Hair follicular keratinocyte (primary cell): Measurements from ENCODE around the genes PLA1A and IQCB1.

GRCh38 chr3:119589082-119589608, 8.5 kb upstream of the PLA1A start:
- RAMPAGE, long total RNA = no peak

- RAMPAGE, long total RNA = no peak
These were observed at the start of gene PLA1A for GRCh38 chr3:119597263-119598204. Gene PLA1A, plus strand, starts transcription at chr3:119597885.

GRCh38 chr3:119662900-119663518, 2.6 kb upstream of the POPDC2 start:
- RAMPAGE, long total RNA = no peak

- RAMPAGE, long total RNA = no peak
These were observed 5.6 kb upstream of the POPDC2 start for GRCh38 chr3:119665749-119666607.

DNA sequence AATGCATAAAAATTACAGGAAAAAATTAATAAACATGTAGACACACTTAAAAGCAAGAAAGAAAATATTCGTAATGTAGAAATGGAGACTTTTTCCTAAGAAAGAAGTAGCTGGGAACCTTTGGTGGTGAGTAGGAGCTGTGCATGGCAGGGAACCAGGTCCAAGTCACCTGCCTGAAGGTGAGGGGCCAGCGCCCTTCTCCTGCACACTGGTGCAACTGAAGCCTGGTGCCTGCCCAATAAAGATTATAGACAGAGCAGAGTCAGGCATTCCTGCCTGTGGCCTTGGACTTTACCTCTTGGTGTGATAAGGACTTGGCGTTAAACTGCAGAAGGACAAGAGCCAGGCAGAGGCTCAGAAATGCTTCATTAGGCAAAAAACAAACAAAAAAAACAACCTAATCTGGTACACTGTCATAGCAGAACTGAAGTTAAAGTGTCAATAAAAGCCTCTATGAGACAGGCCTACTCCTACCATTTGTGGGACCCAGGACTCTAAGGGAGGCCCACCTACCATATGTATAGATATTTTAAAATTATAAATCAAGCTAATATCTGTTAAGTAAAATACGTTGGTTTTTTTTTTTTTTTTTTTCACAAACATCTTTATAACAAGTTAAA, 14.3 kb downstream of the CFAP91 start:
- RAMPAGE, long total RNA = no peak

GRCh38 chr3:119892160-119892448, 110.2 kb downstream of the NR1I2 start:
- RAMPAGE, long total RNA = no peak

DNA sequence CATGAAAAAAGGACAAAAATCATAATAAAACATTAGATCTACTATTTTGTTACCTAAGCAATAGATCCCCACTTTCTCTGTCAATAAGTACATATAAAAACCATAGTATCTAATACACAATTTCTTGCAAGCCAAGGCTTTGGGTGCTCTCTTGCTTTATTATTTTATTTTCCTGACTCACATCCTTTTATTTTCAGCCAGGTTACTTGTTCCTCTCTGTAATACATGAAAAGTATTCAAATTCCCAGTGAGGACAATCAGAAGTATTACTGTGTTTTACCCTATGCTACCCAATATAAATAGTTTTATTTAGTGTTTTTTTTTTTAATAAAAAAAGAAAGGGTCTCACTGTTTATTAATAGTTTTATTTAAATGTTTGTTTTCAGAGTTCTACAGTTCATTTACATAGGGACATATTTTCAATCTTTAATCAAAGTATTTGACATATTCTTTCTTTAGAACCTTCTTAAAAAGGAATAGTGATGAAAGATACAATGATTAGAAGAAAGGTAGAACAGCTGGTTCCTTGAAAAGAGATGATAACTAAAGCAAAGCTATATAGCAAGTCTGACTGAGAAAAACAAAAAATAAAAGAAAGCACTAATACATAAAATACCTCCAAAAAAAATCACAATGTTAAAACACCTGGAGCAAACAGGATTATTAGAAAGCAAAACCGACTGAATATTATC, 97.8 kb downstream of the GSK3B start:
- RAMPAGE, long total RNA = no peak

DNA sequence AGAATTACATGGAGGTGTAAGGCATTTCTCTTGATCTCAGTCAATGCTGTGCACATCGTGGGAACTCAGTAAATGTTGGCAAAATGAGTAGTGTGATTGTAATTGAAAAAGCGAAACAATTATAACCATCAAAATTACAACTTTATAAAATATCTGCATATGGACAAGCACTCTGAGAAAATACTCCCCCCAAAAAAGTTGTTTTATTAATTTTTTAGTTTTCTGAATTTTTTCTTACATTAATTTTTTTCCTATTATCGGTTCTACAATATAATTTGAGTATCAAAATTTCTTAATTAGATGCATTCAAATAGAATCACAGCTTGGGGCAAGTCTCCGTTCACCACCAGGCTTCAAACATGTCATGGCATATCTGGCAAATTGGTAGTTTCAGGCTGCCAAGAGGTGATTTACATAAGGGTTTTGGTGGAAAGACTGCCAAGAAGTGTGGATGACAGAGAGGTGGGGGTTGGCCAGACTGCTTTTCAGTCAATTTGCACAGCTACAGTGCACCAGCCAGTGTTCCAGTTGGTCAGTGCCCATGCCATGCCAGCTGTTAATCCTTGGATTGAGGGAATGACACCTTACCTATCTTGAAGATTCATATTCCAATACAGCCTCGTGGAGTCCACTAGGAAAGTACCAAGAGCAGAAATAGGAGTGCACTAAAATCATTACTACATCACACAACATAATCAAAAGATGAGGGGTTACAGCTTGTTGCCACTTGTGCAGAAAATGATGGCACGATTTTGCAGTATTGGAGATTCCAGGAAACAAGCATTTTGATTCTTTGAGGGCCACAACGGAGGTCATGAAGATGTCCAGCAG, 8.4 kb upstream of the GSK3B start:
- RAMPAGE, long total RNA = no peak

GRCh38 chr3:120402566-120403105, 48.2 kb downstream of the FSTL1 start:
- RAMPAGE, long total RNA = no peak

DNA sequence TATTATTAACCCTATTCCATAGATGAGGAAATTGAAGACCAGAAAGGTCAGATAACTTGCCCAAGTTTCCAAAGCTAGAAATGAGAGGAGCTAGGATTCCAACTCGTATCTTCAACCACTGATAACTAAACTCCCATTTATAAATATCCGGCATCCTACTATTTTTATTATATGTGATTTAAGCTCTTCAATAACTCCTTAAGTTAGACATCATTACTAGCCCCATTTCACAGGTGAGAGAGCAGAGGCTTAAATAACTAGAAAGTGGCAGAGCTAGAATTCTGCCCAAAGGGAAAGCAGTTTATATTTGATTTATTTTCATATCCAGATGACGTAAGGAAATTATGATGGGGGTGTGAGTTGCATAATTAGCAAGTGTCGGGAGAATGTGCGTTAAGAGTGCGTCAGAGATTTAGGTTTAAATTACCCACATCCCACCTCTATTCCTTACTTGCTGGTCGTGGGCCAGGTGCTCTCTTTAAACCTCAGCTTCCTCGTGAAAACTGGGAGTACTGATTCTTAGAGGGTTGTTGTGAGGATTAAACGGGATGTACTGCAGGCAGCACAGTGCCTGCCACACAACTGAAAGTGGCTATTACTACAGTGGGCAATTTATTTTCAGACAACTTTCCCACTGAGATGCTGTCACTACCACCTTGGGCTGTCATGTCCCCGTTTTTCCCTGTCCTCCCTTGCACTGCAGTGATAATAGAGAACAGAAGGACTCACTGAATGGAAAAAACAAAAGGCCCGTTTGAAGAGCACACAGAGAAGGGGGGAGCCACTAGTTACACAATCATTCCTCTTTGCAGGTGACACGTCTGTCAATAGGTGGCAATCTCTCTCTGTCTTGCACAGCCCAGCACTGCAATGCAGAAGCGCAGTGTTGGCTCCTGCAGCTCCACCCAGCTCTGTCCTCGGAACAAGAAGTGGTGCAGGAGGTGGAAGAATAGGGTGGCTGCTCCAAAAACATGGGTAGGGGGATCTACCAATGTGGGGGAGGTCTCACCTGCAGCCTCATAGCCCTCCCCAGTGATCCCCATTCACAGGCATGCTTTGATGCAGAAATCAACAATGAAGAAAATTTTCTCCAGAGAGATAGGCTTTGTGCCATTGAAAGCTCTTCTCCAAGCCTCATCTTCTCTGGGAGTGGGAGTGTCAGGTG, 32.2 kb downstream of the FSTL1 start:
- RAMPAGE, long total RNA = no peak

DNA sequence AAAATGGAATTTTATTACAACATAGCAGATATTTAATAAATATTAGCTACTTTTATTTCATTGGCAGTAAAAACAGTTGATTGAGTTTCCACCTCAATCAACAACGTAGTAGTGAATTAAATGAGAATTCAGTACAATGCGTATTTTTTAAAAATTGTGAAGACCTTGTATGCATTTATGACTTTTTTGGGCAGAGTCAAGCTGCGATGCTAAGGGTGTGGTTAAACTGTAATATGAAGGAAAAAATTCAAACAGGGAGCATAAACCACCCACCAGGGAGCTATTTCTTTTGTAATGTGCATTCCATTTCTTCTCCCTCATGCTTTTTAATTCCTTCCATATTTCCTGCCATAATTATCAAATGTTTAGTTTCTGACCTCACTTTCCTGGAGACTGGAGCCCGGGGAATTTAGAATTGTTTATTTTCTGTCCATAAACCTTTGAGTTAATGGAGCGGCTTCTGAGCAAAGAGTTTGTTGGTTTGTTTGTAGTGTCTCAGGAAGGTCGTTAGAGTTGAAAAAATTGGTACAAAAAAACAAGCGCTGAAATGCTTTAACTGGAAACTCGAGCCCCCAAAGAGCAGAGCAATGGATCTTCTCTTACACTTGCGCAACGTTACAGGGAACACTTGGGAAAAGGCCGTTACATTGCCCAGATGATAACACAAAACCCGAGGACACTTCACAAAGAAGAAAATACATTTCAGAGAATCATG, 1.1 kb downstream of the FSTL1 start:
- RAMPAGE, long total RNA = no peak

- RAMPAGE, long total RNA = no peak
These were observed 18.7 kb upstream of the FSTL1 start for GRCh38 chr3:120469339-120469988.

- RAMPAGE, long total RNA = no peak
These were observed 48.2 kb upstream of the FSTL1 start for GRCh38 chr3:120498939-120499437.

- RAMPAGE, long total RNA = no peak
These were observed 28.1 kb upstream of the NDUFB4 start for GRCh38 chr3:120567772-120568687.

DNA sequence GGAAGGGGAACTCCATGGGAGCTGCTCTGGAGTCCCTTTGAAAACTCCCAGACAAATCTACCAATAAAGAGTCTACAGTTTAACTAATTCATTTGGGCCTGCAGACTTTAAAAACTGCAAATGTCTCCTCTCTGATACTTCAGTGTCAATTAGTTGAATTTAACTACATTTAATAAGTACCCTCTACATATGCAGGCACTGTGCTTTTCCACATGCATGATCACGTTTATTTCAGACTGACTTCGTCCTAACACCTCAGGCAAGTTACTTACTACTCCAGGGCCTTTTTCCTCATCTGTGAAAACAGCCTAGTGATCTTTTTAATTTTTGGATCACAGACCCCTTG, 15.3 kb upstream of the HCLS1 start:
- RAMPAGE, long total RNA = no peak

DNA sequence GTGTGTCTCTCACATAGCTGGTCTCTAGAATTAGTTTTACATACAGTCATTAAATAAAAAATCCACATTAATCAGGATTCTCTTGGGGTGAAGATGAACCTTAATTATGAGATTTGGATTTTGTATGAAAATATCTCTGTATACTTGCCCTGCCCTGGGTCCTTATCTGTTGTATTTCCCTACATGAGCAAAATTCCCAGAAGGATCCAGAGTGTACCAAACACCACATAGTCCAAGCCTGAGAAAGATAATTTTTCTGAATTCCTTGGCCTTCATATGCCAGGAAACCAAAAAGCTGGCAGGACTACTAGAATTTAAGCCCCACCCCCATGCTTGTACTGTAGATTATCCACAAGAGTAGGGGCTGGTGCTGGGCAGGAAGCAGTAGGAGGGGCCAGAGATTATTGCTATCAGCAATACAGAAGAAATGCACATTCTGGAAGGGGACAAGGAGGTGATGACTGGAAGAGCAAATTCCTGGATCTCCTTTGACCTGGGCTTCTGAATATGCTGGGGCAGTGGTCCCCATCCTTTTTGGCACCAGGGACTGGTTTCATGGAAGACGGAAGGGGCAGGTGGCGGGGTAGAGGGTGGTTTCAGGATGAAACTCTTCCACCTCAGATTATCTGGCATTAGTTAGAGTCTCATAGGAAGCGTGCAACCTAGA, 7.9 kb upstream of the GOLGB1 start:
- RAMPAGE, long total RNA = no peak

DNA sequence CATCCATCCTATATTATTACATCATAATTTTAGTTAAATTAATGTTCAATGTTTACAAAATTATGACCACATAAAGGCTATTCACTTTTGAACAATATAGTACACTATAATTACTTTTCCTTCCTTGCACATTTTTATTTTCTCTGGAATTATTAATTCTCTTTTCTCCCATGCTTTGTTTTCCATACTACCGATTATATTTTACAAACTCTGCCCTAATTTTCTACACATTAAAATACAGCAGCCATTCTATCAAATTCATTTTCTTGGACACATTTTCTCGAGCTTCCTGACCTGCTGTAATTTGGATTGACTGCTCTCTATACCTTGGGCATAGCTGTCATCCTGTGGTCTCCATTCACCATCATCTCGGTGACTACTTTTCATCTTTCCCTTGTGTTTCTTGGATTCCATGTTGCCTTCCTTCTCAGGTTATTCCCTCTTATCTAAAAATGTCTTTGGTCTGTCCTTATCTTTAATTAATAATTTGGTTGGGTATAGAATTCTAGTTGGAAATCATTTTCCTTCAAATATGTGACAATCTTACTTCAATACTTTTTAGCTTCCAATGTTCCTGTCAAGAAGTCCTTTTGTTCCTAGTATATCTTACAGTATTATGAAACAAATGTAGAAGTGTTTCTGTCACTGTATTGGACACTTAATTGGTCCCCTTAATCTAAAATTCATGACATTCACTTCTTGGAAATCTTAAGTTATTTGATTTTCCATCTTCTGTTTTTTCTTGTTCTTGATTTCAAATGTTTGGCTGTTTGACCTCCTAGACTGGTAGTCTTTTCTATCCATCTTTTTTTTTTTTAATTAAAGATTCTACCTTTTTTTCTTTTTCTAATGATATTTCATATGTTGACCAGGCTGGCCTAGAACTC, 34.1 kb upstream of the GOLGB1 start:
- RAMPAGE, long total RNA = no peak

- RAMPAGE, long total RNA = no peak
These were observed at the start of gene IQCB1 for GRCh38 chr3:121834672-121835474. Gene IQCB1, minus strand, starts transcription at chr3:121835060.

- RAMPAGE, long total RNA = no peak
These were observed 24.9 kb downstream of the SLC15A2 start for GRCh38 chr3:121919114-121919504.

- RAMPAGE, long total RNA = no peak
These were observed 8.3 kb downstream of the PARP9 start for GRCh38 chr3:122555857-122556104.